ENCODE measurements around a stretch of chr5.

DNA sequence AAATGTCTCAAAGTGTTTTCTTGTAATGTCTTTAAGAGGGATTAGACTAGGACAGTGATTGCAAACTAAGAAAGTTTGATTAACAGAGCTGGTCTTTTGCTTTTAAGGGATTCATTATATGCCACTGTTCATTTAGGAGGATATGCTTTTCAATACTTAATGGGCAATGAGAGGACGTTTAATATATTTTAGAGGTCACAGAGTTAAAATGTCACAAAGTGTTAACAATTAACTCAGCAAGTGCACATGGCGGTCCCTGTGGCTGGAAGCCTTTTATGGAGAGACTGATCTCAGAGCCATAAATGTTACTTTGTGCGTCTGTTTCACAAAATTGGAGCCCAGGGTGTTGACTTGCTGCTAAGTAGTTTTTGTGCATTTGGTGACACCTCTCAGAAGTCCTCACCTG lies 64.2 kb downstream of the CMYA5 start:
- PRO-cap = no peak

GRCh38 chr5:79850074-79850606 lies 140.9 kb downstream of the MTX3 start:
- PRO-cap = unidirectional peak, minus-strand start at chr5:79850338; unidirectional peak, minus-strand start at chr5:79850355

DNA sequence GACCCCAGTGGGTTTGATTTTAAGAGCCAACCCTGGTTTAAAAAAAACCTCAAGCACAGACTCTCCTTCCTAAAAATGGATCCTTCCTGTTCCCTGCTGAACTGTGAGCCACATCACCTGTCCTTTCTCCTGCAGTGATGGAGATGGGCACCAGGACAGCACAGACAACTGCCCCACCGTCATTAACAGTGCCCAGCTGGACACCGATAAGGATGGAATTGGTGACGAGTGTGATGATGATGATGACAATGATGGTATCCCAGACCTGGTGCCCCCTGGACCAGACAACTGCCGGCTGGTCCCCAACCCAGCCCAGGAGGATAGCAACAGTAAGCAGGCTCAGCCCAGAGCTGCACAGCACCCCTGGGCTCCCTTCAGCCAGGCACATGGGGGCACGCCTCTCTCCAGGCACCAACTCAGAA lies 41.6 kb downstream of the THBS4 start:
- PRO-cap = no peak

- PRO-cap = no peak
Measured at GRCh38 chr5:80078846-80079416, 43.8 kb downstream of the THBS4 start.

DNA sequence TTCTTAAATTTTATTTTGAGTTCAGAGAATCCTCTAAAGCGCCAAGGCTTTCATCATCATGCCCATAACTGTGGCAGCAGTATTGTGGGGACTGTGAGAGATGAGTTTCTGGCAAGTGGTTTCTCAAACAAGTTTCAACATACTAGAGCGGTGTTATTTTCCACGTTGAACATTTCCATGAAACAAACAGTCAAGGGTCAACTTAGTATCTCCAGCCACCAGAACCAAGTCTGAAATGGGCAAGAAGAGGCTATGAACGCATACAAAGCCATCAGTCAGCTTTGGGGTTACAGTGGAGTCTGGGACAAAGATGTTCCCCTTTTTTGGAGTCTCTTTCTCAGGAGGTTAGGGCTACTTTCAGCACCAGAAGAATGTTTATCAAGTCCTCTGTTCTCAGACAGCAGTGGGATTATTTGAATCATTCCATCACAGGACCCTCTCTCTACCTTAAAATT lies 40.3 kb downstream of the SERINC5 start:
- PRO-cap = no peak

- PRO-cap = no peak
Measured at GRCh38 chr5:80656257-80656689, 1.5 kb upstream of the DHFR start.

GRCh38 chr5:81081177-81081938 lies 121.2 kb downstream of the RASGRF2 start:
- PRO-cap = no peak

GRCh38 chr5:81239763-81240028 lies 6.6 kb downstream of the CKMT2 start:
- PRO-cap = no peak

DNA sequence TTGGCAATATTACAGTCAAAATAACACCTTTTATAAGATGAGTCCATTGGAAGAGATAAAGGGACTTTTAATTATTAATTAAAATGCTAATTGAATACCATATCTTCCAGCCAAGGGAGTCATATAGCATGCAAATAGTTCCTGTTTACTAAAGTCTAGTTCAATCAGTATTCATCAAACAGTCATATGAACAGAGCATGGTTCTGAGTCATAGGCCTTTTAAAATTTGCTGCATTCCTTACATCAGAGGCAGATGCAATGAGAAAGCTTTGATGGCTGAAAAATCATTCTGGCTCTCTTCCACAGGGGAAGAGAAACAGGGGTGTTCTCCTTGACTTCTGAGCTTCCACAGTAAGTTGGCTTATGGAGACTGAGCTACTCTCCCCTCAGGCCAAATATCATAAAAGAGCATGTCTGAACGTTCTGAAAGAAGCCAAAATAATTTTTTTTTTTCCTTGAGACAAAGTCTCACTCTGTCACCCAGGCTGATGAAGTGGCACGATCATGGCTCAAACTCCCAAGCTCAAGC lies 32.6 kb upstream of the ZCCHC9 start:
- PRO-cap = no peak

- PRO-cap = no peak
Measured at GRCh38 chr5:81300724-81301167, 641 bp upstream of the ZCCHC9 start.

DNA sequence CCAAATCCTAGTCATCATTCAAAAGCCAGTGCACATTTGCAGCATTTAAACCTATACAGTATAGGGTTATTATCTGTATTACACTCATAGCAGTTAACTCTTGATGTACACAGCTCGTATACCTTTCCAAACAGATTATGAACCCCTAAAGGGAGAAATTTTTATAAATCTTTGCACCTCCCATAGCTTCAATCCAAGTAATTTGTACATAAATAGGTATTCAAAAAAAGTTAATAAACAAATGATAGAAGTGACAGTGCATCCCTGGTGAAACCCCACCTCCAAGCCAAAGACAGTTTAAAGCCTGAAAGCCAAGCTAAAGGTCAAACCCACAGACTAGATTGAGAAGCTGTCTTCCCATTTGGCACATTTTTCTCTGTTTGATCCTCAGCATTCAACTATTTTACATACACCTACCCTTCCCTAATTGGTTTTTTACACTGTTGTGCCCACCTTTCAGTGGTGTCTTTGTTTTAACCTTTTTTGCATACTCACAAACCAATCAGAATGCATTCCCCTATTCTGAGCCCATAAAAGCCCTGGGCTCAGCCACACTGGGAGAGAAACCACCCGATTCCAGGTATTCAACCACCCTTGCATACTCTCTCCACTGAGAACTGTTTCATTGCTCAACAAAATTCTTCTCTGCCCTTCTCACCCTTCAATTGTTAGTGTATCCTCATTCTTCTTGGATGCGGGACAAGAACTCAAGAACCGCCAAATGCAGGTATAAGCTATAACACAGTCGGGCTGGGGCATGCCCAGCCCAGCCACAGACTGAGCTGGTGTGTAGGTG lies 141.3 kb downstream of the SSBP2 start:
- PRO-cap = no peak

DNA sequence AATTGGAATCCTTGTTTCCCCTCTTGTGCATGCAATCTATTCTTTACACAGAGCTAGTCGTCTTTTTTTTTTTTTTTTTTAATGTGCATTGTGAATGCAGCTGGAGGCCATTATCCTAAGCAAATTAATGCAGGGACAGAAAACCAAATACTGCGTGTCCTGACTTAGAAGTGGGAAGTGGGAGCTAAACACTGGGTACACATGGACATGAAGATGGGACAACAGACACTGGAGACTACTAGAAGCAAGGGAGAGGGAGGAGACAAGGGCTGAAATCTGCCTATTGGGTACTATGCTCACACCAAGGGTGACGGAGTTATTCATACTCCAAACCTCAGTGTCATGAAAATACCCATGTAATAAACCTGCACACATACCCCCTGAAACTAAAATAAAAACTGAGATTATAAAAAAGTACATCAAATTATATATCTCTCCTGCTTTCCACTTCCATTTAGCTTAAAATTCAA lies 192.5 kb upstream of the RPS23 start:
- PRO-cap = unidirectional peak, plus-strand start at position 245 of the sequence

DNA sequence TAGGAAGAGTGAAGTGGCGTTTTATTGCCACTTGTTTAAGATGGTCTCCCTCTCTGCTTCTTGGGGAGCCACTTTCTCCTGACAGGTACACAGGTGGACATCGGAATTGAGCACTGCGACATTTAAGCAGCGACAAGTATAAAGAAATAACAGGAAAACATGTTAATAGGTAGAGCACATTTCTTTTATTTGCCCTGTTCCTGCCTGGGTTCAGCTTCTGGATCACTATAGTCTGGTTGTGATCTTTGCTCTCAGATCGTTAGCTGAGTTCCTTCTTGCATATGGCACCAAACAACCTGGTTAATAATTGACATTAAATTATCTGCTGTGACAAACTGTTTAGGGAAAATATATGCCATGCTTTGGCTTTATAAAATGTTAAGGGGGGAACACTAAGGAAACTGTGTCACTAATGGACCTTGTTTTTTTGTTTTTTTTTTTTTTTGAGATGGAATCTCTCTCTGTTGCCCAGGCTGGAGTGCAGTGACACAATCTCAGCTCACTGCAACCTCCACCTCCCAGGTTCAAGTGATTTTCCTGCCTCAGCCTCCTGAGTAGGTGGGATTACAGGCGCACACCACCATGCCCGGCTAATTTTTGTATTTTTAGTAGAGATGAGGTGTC lies 345.1 kb upstream of the RPS23 start:
- PRO-cap = no peak

DNA sequence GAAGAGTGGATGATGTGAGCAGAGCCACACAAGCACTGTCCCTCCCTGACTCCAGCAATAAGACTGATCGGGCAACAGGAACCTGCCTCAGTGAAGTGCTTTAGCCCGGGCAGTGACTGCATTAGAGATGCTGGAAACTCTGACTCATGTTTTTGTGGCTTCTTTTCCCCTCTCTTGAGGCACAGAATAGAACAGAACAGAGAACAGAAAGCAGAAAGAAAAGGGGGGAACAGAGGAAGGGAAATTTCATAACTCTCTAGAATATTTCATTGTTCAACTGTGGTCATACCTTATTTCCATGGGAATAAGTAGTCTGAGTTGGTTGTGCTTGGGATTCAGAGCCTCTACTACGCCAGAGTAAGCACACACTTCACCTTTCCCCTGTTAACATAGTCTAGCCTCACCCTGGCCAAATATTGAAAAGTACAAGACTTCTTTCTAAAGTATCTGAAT lies 164.8 kb upstream of the VCAN start:
- PRO-cap = bidirectional peak, plus-strand start at position 334 of the sequence, minus-strand start at position 65 of the sequence

GRCh38 chr5:83475363-83476049 lies 4.0 kb downstream of the VCAN start:
- PRO-cap = unidirectional peak, minus-strand start at chr5:83475658

GRCh38 chr5:83493545-83493942 lies 22.0 kb downstream of the VCAN start:
- PRO-cap = no peak

DNA sequence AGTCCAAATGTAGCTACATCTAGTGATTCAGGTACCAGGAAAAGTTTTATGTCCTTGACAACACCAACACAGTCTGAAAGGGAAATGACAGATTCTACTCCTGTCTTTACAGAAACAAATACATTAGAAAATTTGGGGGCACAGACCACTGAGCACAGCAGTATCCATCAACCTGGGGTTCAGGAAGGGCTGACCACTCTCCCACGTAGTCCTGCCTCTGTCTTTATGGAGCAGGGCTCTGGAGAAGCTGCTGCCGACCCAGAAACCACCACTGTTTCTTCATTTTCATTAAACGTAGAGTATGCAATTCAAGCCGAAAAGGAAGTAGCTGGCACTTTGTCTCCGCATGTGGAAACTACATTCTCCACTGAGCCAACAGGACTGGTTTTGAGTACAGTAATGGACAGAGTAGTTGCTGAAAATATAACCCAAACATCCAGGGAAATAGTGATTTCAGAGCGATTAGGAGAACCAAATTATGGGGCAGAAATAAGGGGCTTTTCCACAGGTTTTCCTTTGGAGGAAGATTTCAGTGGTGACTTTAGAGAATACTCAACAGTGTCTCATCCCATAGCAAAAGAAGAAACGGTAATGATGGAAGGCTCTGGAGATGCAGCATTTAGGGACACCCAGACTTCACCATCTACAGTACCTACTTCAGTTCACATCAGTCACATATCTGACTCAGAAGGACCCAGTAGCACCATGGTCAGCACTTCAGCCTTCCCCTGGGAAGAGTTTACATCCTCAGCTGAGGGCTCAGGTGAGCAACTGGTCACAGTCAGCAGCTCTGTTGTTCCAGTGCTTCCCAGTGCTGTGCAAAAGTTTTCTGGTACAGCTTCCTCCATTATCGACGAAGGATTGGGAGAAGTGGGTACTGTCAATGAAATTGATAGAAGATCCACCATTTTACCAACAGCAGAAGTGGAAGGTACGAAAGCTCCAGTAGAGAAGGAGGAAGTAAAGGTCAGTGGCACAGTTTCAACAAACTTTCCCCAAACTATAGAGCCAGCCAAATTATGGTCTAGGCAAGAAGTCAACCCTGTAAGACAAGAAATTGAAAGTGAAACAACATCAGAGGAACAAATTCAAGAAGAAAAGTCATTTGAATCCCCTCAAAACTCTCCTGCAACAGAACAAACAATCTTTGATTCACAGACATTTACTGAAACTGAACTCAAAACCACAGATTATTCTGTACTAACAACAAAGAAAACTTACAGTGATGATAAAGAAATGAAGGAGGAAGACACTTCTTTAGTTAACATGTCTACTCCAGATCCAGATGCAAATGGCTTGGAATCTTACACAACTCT lies 67.2 kb downstream of the VCAN start:
- PRO-cap = no peak

DNA sequence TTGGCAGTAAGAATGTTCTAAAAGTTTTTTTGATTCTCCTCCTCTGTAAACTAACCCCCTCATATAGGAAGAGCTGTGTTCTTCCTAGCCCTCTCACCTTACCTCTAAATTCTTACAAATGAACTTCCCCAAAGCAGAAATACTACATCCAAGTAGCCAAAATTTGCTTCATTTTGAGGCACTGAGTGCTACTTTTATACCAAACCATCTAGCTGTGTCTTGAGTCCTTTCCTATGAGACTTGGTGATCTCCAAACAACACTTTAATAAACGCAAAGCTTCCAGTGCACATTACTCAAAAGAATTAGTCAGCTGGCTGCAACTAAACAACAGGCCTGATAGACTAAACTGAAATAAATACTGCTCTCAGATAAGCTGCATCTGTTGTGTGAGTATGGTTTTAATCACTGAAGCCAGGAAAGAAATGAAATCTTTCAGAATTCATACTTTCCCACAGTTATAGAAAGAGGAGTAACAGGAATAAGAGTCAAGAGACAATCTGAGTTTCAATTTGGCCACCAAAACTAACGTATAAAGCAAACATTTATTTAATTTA lies 80.3 kb downstream of the VCAN start:
- PRO-cap = unidirectional peak, minus-strand start at position 267 of the sequence

- PRO-cap = unidirectional peak, plus-strand start at chr5:85975440
Measured at GRCh38 chr5:85975156-85975562, 642.6 kb upstream of the COX7C start.

- PRO-cap = no peak
Measured at GRCh38 chr5:86622161-86623388, 4.8 kb downstream of the COX7C start.

All from right common carotid artery plus branches (tissue), 1 donor.